Skeletal muscle satellite cell (primary cell): ENCODE measurements around a stretch of chr3.

GRCh38 chr3:183267054-183267718 lies 14.1 kb downstream of the B3GNT5 start:
- CAGE, long polyA plus RNA = no peak

GRCh38 chr3:183527316-183527703 lies 28.2 kb downstream of the KLHL6 start:
- CAGE, long polyA plus RNA = no peak

- CAGE, long polyA plus RNA = no peak
These were observed 1.7 kb downstream of the KLHL6 start for GRCh38 chr3:183553670-183554287.

DNA sequence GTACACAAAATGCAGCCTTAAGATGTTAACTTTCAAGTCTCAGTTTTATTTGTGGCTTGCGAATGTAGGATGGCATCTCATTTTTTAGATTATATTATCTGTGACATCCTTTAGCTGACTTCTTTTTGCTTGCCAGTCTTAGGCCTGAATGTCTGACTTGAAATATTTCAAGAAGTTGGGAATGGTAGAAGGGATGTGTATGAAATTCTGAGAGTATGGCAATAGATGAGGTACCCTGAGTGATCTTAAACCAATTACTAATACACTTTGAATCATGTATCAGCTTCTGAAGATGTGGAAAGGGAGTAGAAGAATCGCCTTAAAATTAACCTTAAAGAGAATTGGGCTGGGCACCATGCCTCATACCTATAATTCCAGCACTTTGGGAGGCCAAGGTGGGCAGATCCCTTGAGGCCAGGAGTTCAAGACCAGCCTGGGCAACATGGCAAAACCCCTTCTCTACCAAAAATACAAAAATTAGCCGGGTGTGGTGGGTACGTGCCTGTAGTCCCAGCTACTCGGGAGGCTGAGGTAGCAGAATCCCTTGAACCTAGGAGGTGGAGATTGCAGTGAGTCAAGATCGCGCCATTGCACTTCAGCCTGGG lies 13.1 kb downstream of the KLHL24 start:
- CAGE, long polyA plus RNA = no peak

- CAGE, long polyA plus RNA = no peak
These were observed 961 bp downstream of the DVL3 start for GRCh38 chr3:184156118-184156557.

DNA sequence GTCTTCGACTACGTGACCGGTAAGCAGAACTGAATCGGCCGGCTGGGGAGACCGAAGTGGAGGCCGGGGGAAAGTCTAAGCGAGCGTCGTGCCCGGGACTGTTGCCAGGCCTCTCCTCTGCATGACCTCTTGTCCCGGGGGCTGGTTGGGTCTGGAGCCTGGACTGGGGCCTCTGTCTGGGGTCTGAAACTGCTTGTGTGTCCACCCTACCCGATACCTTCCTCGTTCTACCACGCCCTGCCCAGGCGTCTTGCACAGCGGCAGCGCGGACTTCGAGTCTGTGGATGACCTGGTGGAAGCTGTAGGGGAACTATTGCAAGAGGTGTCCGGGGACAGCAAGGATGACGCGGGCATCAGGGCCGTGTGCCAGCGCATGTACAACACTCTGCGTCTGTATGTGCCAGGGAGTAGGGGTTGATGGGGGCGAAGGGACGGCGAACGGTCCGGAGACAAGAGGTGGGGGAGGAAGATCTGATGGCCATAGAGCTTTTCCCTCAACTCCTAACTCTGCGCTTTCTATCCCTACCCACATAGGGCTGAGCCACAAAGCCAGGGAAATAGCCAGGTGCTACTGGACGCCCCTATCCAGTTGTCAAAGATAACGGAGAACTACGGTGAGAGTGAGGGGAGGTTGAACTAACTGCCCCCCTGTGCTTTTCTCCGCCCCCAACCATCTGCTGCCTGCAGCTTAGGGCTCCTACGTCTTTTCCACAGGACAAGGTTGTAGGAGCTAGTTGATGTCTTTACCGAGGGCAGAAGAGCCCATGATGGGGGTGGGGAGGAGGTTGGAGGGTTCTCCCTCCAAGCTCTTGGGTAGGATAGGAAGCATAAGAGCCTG lies 482 bp downstream of the ABCF3 start:
- CAGE, long polyA plus RNA = no peak

DNA sequence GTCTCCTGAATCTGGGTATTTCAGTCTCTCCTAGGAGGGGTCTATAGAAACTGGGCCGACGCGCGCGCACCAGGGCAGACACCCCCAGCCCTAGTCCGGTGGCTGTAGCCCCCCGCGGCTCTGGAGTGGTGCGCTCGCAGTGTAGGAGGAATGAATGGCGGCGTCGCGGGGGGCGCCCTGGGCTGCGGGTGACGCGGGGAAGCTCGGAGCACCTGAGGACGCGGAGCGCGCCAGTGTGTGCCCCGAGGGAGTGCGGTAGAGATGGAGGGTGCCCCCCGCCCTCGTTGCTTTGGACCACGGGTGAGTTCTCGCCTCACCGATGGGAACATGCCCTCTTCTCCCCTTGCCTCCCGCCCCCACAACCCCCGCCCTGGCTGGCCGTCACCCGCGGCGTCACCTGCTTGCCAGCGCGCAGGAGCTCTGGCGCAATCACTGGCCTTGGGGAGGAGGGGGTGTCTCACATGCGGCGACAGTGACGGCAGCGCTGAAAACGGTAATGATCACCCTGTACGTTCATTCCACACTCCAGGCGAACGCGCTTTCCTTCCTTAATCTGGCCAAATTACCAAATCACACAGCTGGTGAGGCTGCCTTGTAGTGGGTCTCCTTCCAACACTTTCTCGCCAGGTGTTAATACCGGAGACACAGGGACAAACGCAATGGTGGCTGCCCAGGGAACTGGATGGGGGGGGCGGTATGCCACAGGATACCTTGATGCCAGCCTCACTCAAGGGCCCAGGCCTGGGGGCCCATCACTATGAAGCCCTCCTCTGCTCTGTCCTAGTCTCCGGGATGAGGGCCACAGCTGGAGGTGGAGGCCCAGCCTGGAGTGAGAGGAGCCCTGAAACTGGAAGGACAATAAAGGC lies 1.2 kb upstream of the CAMK2N2 start:
- CAGE, long polyA plus RNA = no peak

GRCh38 chr3:184323635-184324423 lies 9.4 kb downstream of the EIF4G1 start:
- CAGE, long polyA plus RNA = no peak

DNA sequence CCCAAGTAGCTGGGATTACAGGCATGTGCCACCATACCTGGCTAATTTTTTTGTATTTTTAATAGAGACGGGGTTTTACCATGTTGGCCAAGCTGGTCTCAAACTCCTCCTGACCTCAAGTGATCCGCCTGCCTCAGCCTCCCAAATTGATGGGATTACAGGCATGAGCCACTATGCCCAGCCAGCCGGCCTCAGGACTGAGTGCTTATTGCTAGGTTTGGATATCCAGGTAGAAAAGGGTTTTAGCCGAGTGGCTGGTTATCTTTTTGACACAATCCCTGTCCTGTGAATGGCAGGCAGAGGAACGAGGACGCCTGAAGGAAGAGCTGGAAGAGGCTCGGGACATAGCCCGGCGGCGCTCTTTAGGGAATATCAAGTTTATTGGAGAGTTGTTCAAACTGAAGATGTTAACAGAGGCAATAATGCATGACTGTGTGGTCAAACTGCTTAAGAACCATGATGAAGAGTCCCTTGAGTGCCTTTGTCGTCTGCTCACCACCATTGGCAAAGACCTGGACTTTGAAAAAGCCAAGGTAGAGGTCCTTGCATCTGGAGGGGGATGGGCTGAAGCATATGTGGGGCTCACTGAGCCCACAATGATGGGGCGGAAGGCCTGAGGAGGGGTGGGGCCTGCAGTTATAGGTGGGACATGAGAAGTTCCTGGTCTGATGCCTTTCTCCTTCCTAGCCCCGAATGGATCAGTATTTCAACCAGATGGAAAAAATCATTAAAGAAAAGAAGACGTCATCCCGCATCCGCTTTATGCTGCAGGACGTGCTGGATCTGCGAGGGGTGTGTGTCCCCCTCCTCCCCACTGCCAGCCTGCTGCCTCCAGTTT lies 10.4 kb downstream of the EIF4G1 start:
- CAGE, long polyA plus RNA = no peak

DNA sequence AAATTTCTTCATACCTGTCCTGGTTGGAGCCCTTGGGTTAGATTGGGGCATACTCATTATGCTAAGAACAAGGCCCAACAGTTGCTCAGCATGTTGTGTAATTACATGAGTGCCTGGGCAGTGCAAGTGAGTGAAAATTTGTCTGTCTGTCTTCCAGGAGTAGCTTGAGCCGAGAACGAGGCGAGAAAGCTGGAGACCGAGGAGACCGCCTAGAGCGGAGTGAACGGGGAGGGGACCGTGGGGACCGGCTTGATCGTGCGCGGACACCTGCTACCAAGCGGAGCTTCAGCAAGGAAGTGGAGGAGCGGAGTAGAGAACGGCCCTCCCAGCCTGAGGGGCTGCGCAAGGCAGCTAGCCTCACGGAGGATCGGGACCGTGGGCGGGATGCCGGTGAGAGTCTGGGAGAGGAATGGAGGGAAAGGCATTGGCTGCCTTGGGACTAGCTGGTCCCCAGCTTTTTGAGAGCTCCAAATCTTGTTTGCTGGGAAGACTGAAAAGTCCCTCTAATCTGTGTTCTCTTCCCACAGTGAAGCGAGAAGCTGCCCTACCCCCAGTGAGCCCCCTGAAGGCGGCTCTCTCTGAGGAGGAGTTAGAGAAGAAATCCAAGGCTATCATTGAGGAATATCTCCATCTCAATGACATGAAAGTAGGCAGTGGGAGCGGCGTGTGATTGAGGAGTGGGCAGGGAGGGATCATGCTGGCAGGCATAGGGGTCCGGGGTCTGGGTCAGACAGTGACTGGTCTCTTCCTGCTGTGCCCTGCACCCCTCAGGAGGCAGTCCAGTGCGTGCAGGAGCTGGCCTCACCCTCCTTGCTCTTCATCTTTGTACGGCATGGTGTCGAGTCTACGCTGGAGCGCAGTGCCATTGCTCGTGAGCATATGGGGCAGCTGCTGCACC lies 10.1 kb upstream of the FAM131A start:
- CAGE, long polyA plus RNA = no peak

DNA sequence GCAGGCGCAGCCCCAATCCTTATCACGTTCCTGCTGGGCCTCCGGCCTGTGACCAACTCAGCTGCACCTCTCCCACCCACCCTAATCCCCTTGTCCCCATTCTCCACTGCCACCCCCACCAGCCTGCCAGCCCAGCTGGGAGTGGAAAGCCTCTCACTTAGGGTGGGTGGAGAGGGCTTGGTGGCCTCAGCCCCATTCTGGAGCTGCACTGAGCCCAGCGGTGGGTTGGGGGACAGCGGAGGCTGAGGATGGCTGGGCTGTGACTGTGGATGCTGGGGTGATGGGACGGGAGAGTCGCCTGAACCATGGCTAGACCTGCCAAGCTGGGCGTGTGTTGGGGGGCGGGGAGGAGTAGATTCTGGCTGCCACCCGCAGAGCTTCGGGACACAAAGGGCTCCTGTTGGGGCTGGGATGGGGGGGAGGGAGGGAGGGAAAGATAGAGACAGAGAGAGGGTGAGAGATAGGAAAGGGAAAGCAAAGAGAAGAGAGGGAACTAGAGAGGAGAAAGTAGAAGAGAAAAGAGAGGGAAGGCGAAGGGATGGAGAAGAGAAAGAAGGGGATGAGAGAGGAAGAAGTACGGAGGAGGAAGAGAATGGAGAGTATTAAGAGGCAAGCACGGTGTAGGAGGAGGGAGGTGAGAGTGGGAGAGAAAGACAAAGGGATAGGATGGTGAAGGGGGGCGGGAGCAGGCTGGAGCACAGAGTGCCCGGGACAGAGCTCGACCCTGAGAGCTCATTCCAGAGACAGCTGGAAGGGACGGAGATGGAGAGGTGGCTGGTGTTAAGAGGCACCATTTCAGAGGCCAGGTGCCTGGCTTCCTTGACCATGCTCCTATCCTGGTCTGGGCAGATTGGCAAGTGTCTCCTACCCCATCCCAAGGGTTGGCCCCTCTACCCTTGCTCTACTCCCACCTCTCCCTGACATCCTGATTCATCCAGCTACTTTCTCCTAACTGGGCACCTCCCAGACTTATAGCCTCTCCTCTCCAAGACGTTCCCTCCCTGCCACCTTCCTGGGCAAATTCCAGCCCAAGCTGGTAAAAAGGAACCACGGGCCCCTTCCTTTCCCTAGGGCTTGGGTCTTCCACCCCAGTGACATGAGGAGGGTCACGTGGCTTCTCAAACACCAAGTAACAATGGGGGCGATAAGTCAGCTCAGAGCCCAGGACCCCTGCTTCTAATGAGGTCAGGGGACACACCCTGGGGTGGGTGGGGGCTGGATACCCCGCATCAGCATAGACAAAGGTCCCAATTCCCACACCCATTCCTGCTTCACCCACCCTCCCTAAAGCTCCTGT lies 1.4 kb downstream of the CLCN2 start:
- CAGE, long polyA plus RNA = no peak

GRCh38 chr3:184362762-184363585 lies 1.5 kb downstream of the POLR2H start:
- CAGE, long polyA plus RNA = start-site peak on the plus strand at chr3:184362869-184362902, 58 and 74 reads in 2 replicates; start-site peak on the plus strand at chr3:184363359-184363403, 161 and 142 reads in 2 replicates

DNA sequence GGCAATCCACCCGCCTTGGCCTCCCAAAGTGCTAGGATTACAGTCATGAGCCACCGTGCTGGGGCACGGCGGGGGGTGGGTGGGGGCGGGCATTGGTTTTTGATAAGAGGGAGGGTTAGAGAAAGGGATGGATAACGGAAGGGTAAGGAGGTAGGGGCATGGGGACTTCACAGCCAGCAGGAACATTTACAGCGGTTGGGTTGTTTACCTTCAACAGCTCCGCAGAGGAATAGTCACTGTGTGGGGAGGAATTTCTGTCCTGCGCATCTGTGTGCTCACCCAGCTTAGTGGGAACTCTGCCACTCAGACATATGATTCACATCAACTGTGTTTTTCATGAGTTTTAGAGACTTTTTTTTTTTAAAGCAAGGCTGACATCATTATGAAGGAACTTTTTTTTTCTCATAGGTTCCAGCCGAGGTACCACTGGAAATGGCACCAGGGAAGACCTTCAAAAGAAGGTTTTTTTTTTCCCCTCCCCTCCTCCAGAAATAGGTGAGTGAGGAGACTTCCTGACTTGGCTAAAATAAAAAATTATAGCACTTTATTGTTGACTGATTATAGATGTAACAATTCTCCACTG lies 19.6 kb downstream of the CHRD start:
- CAGE, long polyA plus RNA = no peak

- CAGE, long polyA plus RNA = no peak
These were observed 86.5 kb downstream of the CHRD start for GRCh38 chr3:184466127-184466959.

- CAGE, long polyA plus RNA = no peak
These were observed 69.4 kb upstream of the EPHB3 start for GRCh38 chr3:184492213-184492535.

DNA sequence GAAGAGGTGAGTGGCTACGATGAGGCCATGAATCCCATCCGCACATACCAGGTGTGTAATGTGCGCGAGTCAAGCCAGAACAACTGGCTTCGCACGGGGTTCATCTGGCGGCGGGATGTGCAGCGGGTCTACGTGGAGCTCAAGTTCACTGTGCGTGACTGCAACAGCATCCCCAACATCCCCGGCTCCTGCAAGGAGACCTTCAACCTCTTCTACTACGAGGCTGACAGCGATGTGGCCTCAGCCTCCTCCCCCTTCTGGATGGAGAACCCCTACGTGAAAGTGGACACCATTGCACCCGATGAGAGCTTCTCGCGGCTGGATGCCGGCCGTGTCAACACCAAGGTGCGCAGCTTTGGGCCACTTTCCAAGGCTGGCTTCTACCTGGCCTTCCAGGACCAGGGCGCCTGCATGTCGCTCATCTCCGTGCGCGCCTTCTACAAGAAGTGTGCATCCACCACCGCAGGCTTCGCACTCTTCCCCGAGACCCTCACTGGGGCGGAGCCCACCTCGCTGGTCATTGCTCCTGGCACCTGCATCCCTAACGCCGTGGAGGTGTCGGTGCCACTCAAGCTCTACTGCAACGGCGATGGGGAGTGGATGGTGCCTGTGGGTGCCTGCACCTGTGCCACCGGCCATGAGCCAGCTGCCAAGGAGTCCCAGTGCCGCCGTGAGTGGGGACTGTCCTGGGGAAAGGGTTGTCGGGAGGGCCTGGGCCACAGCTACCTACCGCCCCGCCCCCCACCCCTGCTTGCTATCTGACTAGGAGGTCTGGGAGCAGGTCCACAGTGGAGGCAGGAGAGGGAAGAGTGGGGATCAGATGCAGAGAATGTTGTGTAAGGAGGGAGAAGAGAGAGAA lies 11.2 kb downstream of the EPHB3 start:
- CAGE, long polyA plus RNA = no peak

DNA sequence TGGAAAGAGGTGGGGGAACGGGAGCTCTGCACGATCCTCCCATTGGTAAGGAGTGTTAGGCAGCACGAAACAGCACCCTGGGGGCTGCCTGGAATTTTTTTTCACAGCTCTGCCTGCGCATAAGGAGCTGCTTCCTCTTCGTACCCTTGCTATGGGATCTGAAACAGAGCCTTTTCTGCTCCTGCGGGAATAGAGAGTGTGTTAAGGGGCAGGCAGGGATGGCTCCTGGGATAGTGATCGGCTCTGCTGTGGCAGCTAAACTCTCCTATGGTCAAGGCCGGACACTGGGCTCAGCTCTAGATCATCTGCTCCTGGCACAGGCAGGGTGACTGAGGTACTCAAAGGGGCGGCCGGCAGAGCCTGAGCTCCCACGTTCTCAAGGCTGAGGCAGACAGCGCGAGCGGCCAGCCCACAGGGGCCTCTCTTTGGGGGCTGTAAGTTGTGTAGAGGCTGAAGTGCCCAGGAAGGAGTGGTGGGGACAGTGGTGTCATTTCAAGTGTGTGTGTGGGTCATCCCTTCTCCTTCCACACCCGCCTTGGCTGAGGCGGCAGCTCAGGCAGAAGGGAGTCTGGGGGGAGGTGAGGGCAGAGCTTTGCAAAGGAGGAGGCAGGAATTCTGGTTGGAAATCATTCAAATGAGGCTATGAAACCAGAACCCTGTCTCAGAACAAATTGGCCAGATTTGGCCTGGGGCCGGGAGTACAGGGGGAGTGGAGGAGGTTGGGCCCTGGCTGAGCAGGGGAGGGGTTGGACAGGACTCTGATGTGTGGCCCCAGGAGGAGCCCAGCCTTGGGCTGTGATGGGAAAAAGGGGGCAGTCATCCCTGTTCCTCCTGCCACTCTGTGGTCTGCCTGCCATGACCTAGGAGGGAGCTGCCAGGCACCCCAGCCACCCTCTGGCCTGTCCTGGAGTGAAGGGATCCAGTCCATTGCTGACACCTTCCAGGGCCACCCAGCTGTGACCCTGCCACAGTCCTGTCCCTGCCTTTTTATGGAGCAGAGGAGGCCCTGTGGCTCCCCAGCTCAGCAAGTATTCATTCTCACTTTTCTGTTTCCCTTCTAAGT lies 31.1 kb downstream of the EPHB3 start:
- CAGE, long polyA plus RNA = no peak

GRCh38 chr3:184600829-184601543 lies 39.4 kb downstream of the EPHB3 start:
- CAGE, long polyA plus RNA = no peak

GRCh38 chr3:184761455-184762119 lies 49.7 kb upstream of the MAGEF1 start:
- CAGE, long polyA plus RNA = no peak

GRCh38 chr3:184822060-184822519 lies 10.1 kb downstream of the VPS8 start:
- CAGE, long polyA plus RNA = no peak